HEK293 (cell line): ENCODE measurements around a stretch of chr20.

- PRO-cap: no peak
- RRBS, 2 experiments: no CpG with 5 or more reads among the region's 20 CpGs
Observed at GRCh38 chr20:62800596-62801381, 3.8 kb upstream of the OGFR start.

DNA sequence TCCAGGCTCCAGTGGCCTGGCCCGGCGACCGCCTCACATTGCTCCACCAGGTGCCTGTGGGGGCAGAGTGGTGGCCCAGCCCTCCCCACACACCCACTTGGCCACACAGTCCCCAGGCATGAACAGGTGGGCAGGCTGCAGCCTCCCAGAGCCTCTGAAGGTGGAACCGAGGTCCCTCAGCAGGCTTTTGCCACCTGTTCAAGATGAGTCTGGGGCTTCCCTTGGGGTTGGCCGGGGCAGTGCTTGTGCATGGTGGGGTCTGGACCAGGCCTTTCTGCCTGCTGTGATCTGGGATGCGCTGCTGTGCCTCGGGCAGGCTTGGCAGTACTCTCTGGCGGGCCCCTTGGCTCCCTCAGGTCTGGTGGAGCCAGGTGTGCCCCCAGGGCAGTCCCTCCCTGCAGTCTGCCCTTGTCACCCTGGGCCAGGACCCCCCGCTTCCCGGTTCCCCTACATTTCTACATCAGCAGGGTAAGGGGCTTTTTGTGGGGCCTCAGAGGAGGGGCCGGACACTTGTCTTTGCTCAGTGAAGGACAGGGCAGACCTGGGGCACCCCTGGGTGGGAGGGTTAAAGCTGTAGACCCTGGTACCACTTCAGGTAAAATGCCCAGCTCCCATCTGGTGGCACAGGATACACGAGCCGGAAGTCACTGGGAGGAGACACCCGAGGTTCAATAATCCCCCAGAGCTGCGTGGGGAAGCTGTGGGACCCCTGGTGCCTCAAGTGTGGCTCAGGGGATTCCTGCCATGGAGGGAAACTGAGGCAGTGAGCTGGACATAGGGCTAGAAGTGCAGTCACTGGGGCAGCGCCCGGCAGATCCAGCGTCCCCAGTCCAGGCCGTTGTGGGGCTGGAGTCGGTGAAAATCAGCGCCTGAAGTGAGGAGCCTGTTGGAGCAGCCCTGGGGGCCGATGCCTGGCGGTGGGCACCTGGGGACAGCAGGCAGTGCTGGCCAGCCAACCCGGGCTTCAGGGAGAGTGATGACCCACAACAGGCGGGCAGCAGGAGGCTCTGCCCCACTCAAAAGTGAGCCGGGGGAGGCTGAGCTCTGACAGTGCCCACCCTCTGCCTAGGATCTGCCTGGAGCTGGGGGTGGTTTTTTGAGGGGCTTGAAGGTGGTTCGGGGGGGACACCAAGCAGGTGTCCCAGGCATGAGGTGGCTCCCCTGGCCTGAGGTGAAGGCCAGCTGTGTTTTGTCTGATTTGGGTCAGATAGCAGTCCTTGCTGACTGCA, 2.4 kb upstream of the COL9A3 start:
- PRO-cap: no peak
- RRBS, 2 experiments: 74 to 83% methylated on average over 6 of the region's 27 CpGs

DNA sequence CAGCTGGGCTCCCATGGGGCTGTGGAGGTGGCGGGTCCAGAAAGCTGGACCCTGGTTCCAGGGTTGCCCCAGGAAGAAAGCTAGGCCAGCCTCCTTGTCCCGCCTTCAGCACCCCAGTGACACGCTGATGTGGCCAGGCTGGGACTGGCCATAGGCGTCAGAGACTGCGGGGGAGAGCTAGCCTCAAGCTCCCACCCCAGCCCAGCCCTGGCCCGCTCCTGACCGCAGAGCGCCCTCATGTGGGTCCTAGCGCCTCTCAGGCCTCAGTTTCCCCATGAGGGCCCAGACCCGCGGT, 7.7 kb downstream of the COL9A3 start:
- PRO-cap: no peak
- RRBS, 2 experiments: no CpG with 5 or more reads among the region's 11 CpGs

- PRO-cap: no peak
- RRBS, 2 experiments: no CpG with 5 or more reads among the region's 16 CpGs
Observed at GRCh38 chr20:62831378-62831951, 14.6 kb downstream of the COL9A3 start.

- PRO-cap: no peak
- RRBS, 2 experiments: no CpG with 5 or more reads among the region's 29 CpGs
Observed at GRCh38 chr20:62905810-62906634, 20.3 kb downstream of the DIDO1 start.

- PRO-cap: no peak
- RRBS, 2 experiments: no CpG with 5 or more reads among the region's 11 CpGs
Observed at GRCh38 chr20:62913982-62914643, 12.2 kb downstream of the DIDO1 start.

- PRO-cap: no peak
- RRBS, 2 experiments: no CpG with 5 or more reads among the region's 7 CpGs
Observed at GRCh38 chr20:62927096-62927465, 776 bp upstream of the DIDO1 start.

GRCh38 chr20:63238411-63239261, 2.9 kb downstream of the BIRC7 start:
- PRO-cap: no peak
- RRBS, 2 experiments: 77 to 81% methylated on average over 7 of the region's 21 CpGs

- PRO-cap: no peak
- RRBS, 2 experiments: no CpG with 5 or more reads among the region's 16 CpGs
Observed at GRCh38 chr20:63283797-63284088, 9.2 kb upstream of the COL20A1 start.

GRCh38 chr20:63289971-63290567, 2.9 kb upstream of the COL20A1 start:
- PRO-cap: no peak
- RRBS, 2 experiments: 88% methylated on average over 3 of the region's 16 CpGs; no CpG with 5 or more reads in 1 of the 2 experiments

- PRO-cap: no peak
- RRBS, 2 experiments: no CpG with 5 or more reads among the region's 17 CpGs
Observed at GRCh38 chr20:63290766-63291333, 2.1 kb upstream of the COL20A1 start.

- PRO-cap: no peak
- RRBS, 2 experiments: no CpG with 5 or more reads among the region's 29 CpGs
Observed at GRCh38 chr20:63434648-63435229, 37.7 kb downstream of the KCNQ2 start.

GRCh38 chr20:63568933-63569747, 4.9 kb downstream of the HELZ2 start:
- PRO-cap: no peak
- RRBS, 2 experiments: no CpG with 5 or more reads among the region's 46 CpGs

GRCh38 chr20:63640123-63640507, 13.1 kb downstream of the STMN3 start:
- PRO-cap: no peak
- RRBS, 2 experiments: no CpG with 5 or more reads among the region's 7 CpGs

- PRO-cap: bidirectional peak, plus-strand start at chr20:63642143, minus-strand start at chr20:63641791
- RRBS, 2 experiments: 1 to 2% methylated on average over 8 of the region's 58 CpGs
Observed at GRCh38 chr20:63642001-63642502, 11.2 kb downstream of the STMN3 start.

- PRO-cap: bidirectional peak, plus-strand start at chr20:63657350, minus-strand start at chr20:63657296; bidirectional peak, plus-strand start at chr20:63657826, minus-strand start at chr20:63657792
- RRBS, 2 experiments: 12 to 14% methylated on average over 7 to 9 of the region's 43 CpGs
Observed at GRCh38 chr20:63656994-63658079, 775 bp upstream of the RTEL1 start.

DNA sequence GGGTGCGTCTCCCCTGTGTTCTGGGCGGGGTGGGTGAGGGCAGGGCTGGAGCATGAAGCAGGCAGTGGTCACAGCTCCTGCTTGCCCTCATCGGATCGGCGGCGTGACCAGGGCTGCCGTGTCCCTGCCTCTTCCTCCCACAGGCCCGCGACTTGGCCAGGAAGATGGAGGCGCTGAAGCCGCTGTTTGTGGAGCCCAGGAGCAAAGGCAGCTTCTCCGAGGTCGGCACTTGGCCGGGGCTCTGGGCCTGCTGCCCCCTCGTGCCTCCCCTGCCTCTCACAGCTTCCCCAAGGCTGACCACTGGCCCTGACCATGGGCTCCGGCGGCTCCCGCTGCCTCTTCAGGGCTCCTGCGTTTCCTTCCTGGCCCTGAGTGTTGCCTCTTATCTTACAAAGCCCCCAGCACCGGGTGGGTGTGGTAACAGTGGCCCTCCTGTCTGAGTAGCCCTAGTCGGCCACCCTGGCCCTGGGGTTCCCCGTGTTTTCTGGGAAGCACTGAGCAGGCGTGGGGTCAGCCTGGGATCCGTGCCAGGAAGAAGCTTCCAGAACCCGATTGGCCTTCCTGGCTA, 8.0 kb upstream of the TNFRSF6B start:
- PRO-cap: no peak
- RRBS, 2 experiments: 67 to 84% methylated on average over 7 of the region's 25 CpGs

DNA sequence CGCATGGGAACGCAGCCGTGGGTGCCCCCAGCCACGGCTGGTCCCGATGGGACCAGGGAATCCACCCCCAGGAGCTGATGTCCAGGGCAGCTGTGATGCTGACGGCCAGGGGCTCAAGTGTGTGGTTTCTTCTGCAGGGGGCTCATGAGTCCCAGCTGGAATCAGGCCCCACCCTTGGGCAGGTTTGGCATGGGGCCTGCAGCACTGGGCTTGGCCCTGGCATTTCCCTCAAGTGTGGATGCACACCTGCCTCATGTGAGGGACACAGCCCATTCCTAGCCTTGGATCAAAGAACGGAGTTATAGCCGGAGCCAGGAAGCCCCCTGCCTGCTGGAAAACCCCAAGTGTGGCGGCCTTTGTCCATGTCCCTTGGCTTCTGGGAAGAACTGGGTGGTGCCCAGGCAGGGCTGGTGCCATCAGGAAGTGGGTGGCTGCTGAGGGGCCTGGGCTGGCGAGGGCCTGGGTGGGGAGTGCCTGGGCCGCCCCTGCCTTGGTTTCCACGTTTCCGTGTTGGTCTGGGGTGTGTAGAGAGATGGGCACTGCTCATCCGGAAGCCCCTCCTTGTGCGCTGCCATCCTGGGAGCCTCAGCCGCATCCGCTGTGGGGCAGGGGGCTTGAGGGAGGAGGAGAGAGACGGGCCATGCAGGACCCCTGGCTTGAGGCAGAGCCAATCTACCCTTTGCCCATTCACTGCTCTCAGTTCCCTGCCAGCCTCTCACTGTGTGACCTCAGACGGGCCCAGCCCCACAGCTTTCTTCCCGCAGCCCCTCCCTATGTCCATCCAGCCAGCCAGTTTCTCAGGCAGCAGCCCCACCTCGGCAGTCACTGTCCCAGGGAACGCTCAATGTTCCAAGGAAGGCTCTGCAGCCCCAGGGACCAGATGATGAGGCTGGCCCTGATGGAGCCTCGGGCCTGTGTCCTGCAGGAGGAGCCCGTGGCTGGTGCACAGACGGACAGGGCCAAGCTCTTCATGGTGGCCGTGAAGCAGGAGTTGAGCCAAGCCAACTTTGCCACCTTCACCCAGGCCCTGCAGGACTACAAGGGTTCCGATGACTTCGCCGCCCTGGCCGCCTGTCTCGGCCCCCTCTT, 4.2 kb upstream of the TNFRSF6B start:
- PRO-cap: no peak
- RRBS, 2 experiments: no CpG with 5 or more reads among the region's 31 CpGs

DNA sequence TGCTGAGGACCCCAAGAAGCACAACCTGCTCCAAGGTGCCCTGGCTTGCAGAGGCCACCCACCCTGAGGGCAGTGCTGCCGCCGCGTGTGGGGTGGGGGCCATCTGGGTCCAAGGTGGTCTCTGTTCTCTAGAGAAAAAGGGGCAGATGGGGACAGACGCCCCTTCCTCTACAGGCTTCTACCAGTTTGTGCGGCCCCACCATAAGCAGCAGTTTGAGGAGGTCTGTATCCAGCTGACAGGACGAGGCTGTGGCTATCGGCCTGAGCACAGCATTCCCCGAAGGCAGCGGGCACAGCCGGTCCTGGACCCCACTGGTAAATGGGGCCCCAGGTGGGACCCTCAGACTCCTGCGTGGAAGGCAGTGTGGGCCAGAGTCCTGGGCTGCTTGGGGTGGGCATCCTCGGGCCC, 3.5 kb upstream of the TNFRSF6B start:
- PRO-cap: no peak
- RRBS, 2 experiments: no CpG with 5 or more reads among the region's 12 CpGs

GRCh38 chr20:63704081-63704807, 3.5 kb downstream of the ARFRP1 start:
- PRO-cap: unidirectional peak, minus-strand start at chr20:63704601
- RRBS, 2 experiments: 96 to 100% methylated on average over 2 of the region's 11 CpGs